Tongue (tissue), 2 donors: Measurements from ENCODE around the gene PTPRE.

DNA sequence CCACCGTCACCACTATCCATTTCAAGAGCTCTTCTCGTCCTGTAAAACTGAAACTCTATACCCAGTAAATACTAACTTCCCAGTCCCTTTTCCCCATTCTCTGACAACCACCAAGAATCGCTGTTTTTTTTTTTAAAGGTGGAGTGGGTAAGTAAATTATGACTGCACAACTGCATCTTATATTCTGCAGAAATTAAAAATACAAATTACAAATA is 123.1 kb upstream of the ADAM12 start:
- RAMPAGE, long total RNA, result no peak

- RAMPAGE, long total RNA, result no peak
Measured at GRCh38 chr10:126638599-126639063, 31.9 kb downstream of the C10orf90 start.

- RAMPAGE, long total RNA, result no peak
Measured at GRCh38 chr10:126921842-126922500, 16.7 kb downstream of the DOCK1 start.

- RAMPAGE, long total RNA, result no peak
Measured at GRCh38 chr10:126944090-126944727, 39.0 kb downstream of the DOCK1 start.

- RAMPAGE, long total RNA, result no peak
Measured at GRCh38 chr10:127012167-127012366, 106.8 kb downstream of the DOCK1 start.

DNA sequence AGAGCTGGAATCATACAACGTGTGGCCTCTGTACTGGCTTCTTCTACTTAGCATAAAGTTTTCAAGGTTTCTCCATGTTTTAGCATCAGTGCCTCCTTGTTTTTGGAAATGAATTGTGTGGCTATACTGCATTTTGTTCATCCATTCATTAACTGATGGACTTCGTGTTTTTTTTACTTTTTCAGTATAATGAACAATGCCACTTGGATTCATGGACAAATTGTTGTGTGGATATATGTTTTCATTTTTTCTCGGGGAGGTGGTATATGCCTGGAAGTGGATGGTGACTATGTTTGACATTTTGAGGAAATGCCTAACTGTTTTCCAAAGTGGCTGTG is 86.8 kb downstream of the INSYN2A start:
- RAMPAGE, long total RNA, result no peak

GRCh38 chr10:127441227-127441769 is 107.8 kb upstream of the NPS start:
- RAMPAGE, long total RNA, result no peak

GRCh38 chr10:127735823-127736812 is 867 bp upstream of the FOXI2 start:
- RAMPAGE, long total RNA, result no peak

- RAMPAGE, long total RNA, result no peak
Measured at GRCh38 chr10:127890670-127891353, 1.9 kb downstream of the CLRN3 start.

GRCh38 chr10:127906353-127907452 is at the start of gene PTPRE:
Gene PTPRE, plus strand, starts transcription at chr10:127907103.
- RAMPAGE, long total RNA, result no peak

- RAMPAGE, long total RNA, result no peak
Measured at GRCh38 chr10:127935068-127935694, 28.3 kb downstream of the PTPRE start.

- RAMPAGE, long total RNA, result no peak
Measured at GRCh38 chr10:127942292-127943239, 35.7 kb downstream of the PTPRE start.

DNA sequence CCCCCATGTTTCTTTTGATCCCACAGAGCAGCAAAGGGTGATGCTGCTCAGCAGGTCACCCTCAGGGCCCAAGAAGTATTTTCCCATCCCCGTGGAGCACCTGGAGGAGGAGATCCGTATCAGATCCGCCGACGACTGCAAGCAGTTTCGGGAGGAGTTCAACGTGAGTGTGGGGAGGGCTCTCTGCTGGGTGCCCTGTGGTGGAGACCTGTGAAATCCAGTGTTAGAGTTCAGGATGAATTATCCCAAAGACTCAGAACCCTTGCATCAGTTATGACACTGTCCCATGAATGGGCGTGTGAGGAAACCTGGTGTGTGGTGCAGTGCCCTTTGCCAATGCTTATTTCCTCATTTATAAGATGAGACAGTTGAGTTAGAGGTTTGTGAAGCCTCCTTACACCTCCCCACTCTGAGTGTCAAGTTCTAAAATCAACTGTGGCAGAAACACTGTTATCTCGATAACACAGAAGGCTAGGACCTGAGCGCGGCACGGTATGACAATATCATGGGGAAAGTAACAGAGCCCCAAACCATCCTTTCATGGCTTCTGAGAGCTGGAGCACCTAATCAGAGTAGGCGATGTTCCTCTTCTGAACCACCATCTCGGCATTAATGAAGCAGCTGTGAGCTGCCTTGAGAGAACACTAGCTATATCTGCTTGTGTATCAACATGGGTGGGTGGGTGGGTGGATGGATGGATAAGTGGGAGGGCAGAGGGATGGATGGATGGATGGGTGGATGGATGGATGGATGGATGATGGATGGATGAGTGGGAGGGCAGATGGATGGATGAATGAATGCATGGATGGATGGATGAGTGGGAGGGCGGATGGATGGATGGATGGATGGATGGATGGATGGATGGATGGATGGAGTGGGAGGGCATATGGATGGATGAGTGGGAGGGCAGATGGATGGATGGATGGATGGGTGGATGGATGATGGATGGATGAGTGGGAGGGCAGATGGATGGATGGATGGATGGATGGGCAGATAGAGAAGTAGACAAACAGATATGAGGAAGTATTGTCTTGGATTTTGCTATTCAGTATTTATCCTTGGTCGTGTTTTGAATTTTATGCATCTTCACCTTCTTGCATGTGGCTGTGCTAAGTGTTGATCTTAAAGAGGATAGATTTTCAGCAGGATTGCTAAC is 76.3 kb downstream of the MKI67 start:
- RAMPAGE, long total RNA, result no peak

- RAMPAGE, long total RNA, result no peak
Measured at GRCh38 chr10:128062802-128063551, 63.2 kb downstream of the MKI67 start.

DNA sequence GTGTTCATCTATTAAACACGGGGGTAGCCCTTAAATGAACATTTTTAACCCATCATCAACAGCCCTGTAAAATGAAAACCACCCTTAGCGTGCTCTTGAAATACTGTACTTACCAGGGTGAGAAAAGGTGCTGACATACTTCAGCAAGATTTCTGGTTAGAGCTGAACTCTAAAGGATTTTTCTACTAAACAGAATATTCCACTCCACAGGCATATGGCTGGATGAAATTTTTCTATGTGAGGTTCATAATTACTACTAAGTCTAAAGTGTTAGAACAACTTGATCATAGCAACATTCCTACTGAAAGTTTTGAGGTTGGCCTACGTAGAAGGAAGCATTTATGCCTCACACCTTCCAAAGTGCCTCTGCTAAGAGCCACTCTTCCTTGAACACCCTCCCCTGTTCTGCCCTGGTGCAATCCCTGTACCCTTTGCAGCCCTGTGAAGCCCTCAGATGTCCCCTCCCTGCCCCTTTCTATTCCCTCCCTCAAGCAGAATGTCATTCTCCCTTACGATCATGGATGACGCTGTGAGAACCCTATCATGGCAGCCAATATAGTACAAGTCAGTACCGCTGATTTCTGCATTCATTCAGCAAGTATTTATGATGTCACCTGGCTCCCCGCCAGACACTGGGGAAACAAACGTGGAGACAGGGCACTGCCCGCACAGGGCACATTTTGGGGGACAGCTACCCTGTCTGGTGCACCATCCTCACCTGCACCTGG is 28.7 kb downstream of the MKI67 start:
- RAMPAGE, long total RNA, result no peak

- RAMPAGE, long total RNA, result no peak
Measured at GRCh38 chr10:129021280-129022177, 445.5 kb upstream of the MGMT start.

DNA sequence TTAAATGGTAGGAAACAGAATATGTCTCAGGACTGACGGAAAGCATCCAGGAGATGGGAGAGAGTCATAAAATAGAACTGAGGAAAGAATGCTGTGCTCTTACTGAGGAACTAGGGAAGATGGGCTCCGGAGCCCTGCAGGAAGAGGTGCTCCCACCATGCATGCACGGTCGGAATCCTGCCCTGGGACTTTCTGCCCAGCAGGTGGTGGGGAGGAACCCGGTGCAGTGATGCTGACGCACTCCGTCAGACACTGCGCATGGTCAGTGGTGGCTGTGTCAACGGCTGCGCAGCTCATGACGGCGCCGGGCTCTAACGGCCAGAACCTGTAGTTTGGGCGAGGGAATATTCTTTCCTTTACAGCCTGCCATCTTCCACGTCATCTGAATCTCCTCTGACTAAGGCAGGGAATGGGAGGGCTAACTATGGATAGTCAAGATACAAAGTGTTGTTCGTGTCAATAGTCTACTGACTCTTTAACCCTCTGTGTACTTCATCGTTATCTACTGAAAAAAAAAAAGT is 189.2 kb upstream of the MGMT start:
- RAMPAGE, long total RNA, result no peak

DNA sequence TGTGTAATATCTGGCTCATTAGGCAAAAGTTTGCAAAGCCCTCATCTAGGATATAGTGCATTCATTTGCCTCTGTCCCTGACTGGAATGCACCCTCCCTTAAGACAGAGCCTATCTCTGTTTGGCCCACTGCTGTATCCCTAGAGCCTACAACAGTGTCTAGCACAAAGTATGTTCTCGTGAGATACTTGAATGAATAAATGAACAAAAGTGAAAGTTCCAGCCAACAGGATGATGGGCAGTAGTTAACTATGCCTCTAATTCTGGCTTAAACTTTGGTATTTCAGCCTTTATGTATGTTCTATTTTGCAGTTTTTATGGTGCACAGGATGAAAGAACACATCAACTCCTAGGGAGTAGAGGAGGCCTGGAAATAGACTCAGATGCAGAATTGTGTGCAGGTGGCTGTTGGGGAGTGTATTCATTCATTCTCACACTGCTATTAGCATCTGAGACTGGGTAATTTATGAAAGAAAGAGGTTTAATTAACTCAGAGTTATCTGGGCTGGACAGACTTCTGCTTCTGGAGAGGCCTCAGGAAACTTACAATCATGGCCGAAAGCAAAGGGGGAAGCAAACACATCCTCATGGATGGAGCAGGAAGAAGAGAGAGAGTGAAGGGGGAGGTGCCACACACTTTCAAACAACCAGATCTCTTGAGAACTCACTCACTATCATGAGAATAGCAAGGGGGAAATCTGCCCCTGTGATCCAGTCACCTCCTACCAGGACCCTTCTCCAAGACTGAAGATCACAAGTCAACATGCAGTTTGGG is 143.9 kb downstream of the MGMT start:
- RAMPAGE, long total RNA, result no peak

GRCh38 chr10:129892499-129893244 is 71.4 kb downstream of the EBF3 start:
- RAMPAGE, long total RNA, result no peak

DNA sequence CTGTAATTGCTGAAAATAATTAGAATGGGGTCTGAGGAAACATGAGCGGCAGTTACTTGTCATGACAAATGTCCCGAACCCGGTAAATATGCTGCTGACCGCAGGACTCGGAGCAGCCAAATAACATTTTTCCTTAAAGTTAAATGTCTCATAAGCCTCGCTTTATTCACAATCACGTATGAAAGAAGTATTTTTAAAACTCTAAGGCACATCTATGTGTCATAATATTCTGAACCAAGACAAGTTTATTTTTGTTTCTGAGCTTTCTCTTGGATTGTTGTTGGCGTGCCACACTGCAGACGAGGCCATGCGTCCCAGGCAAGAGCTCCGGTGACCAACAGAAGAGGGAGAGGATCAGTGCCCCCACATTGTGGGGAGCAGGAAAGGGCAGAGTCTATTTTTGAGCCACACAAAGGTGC is 17.7 kb downstream of the EBF3 start:
- RAMPAGE, long total RNA, result no peak